Cardiac atrium fibroblast (primary cell): ENCODE measurements around a stretch of chr17.

GRCh38 chr17:7560766-7561711 lies 680 bp upstream of the SENP3 start:
- RAMPAGE, long total RNA: no peak

DNA sequence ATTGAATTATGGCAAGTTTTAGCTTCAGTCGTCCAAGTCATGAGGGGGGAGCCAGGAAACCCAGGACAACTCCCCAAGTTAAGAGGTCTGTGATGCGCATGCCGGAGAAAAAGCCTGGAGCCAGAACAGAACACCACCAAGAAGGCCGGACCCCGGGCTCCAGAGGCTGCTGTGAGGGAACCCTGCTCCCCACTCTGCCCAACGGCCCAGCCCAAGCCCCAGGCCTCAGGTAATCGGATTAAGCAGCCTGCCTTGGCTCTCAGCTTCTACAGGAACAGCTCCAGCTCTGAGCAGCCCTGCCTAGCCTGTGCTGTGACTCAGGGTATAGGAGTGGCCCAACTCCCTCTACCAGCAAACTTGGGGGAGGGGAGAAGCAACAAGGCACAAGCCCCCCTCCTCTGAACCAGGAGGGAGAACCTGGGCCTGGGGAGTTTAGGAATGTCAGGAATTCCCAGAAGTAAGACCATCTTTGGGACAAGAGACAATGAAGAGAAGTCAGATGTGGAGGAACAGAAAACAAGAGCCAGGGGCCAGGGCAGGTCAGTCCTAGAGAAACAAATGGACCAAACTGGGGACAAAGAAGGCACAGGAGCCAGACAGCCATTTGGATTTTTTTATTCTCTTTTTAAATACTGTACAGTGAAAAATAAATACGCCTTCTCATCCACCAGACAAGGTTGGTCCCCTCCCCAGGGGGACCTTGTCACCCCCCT lies 893 bp upstream of the SOX15 start:
- RAMPAGE, long total RNA: no peak

- RAMPAGE, long total RNA: no peak
These were observed 863 bp downstream of the FXR2 start for GRCh38 chr17:7613727-7614341.

- RAMPAGE, long total RNA: no peak
These were observed 2.0 kb downstream of the SHBG start for GRCh38 chr17:7631990-7632198.

DNA sequence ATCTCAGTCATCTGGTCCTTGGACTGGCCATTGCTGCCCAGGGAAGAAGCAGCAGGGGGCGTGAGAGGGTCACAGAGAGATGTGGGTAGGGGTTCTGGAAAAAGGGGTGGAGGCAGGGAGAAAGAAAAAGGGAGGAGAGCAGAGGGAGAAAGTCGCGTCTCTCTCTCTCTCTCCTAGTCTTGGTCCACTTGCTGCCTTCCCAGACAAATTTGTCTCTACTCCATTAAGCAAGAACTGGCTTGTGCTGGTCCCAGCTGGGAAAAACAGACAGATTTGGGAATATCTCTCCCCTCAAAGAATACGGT lies 4.5 kb downstream of the SHBG start:
- RAMPAGE, long total RNA: no peak

DNA sequence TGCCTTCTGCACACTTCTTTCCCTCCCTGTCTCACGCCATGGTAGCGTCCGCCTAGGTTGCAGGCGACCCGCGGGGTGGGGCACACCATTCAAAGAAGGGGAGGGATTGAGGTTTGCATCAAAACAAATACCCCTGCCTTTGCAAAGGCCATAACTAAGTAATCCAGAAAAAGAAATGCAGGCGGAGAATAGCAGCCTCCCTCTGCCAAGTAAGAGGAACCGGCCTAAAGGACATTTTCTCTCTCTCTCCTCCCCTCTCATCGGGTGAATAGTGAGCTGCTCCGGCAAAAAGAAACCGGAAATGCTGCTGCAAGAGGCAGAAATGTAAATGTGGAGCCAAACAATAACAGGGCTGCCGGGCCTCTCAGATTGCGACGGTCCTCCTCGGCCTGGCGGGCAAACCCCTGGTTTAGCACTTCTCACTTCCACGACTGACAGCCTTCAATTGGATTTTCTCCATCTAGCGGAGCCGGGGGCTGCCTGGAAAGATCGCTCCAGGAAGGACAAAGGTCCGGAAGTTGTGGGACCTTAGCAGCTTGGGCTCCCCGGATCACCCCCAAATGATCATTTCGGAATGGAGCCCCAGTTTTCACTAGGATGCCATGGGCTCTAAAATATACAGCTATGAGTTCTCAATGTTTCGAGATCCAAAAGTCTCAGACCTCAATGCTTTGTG lies 790 bp downstream of the TP53 start:
- RAMPAGE, long total RNA: no peak

DNA sequence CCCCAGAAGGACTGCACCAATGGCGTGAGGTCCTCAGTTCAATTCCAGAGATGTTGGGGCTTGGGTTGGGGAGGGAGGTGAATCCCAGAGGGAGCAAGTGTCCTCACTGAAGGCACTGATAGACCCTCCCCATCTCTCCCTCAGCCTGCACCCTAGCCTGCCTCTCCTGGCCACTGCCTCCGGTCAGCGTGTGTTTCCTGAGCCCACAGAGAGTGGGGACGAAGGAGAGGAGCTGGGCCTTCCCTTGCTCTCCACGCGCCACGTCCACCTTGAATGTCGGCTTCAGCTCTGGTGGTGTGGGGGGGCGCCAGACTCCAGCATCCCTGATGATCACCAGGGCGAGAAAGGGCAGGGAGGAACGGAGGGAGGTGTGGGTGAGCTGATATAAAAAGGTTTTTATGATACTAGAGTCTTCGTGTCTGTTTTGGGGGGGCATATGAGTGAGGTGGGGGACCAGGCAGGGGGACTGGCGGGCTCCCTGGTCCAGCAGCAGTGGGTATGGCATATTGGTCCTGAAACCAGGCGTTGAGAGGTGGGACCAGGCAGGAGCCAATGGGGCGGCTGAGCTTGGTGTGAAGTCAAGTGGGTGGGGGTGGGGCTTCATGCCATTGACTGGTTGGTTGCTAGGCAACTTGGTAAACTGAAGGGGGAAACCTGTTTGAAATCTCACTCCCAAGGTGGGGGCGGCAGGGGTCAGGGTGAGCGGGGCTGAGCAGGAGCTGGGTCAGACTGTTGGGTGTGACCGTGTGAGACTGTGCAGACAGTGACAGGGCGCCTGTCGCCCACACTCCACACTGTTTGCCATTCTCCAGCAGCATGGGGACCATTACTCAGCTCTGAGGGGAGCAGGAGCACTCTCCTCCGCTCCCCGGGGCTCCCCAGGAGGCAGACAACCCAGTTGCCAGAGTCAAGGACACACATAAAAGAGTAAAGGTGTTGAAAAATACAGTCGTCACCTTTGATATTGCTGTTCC lies 1.6 kb upstream of the EFNB3 start:
- RAMPAGE, long total RNA: no peak

- RAMPAGE, long total RNA: no peak
These were observed 1.1 kb upstream of the DNAH2 start for GRCh38 chr17:7716486-7716736.

DNA sequence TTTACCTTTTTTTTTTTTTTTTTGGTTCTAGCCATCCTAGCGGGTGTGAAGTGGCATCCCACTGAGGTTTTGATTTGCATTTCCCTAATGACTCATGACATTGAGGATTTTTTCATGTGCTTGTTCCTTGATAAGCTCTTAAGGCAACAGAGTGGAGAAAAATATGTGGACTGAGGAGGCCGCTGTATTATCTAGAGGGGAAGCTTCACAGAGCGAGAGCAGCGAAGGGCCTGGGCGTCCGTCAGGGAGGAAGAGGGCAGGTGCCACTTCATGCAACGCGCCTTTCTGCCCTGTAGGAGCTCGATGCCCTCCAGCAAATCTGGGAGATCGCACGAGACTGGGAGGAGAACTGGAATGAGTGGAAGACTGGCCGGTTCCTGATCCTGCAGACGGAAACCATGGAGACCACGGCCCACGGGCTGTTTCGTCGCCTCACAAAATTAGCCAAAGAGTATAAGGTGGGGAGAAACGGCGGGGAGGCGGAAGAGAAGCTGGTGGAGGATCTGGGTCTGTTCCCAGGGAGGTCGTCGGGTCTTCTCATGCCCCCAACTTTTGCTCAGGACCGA lies 50.1 kb downstream of the DNAH2 start:
- RAMPAGE, long total RNA: no peak

GRCh38 chr17:7768170-7768444 lies 50.6 kb downstream of the DNAH2 start:
- RAMPAGE, long total RNA: no peak

GRCh38 chr17:7839443-7839672 lies 5.3 kb downstream of the KDM6B start:
- RAMPAGE, long total RNA: no peak

- RAMPAGE, long total RNA: no peak
These were observed 2.9 kb downstream of the CYB5D1 start for GRCh38 chr17:7860432-7861300.

- RAMPAGE, long total RNA: no peak
These were observed 8.6 kb upstream of the CHD3 start for GRCh38 chr17:7880008-7880416.

DNA sequence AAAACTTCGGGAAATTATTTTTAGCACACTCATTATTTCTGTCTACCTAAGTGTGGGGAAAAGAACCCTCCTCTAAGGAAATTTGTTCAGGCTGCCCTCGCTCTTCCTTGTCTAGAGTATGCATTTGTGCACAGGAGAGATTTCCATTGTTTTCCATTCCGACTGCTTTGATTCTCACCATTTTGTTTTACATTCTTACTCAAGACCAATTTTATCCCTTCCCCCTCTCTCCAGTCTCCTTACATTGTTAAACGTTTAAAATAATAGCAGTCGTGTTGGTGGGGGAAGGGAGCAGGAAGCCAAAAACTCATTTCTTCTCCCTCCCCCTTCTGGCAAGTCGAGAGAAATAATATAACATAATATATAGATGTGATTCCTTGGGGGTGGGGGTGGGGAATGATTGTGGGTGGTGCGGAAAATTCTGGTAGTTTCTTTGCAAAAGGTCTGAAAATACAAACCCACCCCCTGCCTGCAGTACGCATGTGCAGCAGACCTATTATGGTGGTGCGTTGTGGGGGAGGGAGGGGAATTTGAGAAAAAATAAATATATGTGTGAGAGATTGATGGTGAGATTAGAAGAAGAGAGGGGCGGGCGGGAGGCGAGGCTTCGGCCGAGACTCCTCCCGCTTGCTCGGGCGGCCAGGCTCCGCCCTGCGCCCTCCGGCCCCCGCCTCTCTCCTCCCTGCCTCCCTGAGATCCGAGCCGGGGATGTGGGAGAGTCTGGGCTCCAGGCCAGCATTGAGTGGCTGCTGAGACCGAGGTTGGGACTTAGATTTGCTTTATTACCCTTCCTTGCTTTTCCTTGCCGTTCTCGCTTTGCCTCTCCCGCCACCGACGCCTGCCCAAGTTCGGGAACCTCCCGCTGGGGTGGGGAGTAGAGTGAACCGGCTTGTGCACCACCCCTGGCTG lies 1.3 kb upstream of the CHD3 start:
- RAMPAGE, long total RNA: no peak

GRCh38 chr17:7887993-7888594 lies 495 bp upstream of the CHD3 start:
- RAMPAGE, long total RNA: no peak

- RAMPAGE, long total RNA: no peak
These were observed 6.2 kb downstream of the CHD3 start for GRCh38 chr17:7894833-7895169.

- RAMPAGE, long total RNA: no peak
These were observed 17.4 kb downstream of the ALOX15B start for GRCh38 chr17:8055918-8057004.

- RAMPAGE, long total RNA: no peak
These were observed 1.3 kb upstream of the ALOXE3 start for GRCh38 chr17:8119483-8120059.

- RAMPAGE, long total RNA: no peak
These were observed 13.5 kb downstream of the PER1 start for GRCh38 chr17:8138566-8139289.

- RAMPAGE, long total RNA: no peak
These were observed 13.0 kb upstream of the AURKB start for GRCh38 chr17:8223331-8223735.